ENCODE results near the genes PVALB, ELFN2 and CDC42EP1.

GRCh38 chr22:36466764-36467950 lies 14.3 kb downstream of the TXN2 start:
- PRO-cap: no peak

GRCh38 chr22:36470557-36471006 lies 10.9 kb downstream of the TXN2 start:
- PRO-cap: no peak

- PRO-cap: no peak
These were observed at the start of gene PVALB for GRCh38 chr22:36816627-36817353. PVALB (minus strand) TSS chr22:36817035.

DNA sequence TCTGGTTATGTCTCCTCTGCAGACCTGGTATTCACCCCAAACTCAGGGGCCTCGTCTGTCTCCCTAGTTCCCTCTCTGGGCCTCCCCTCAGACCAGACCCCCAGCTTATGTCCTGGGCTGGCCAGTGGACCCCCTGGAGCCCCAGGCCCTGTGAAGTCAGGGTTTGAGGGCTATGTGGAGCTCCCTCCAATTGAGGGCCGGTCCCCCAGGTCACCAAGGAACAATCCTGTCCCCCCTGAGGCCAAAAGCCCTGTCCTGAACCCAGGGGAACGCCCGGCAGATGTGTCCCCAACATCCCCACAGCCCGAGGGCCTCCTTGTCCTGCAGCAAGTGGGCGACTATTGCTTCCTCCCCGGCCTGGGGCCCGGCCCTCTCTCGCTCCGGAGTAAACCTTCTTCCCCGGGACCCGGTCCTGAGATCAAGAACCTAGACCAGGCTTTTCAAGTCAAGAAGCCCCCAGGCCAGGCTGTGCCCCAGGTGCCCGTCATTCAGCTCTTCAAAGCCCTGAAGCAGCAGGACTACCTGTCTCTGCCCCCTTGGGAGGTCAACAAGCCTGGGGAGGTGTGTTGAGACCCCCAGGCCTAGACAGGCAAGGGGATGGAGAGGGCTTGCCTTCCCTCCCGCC lies 24.6 kb downstream of the CSF2RB start:
- PRO-cap: no peak

DNA sequence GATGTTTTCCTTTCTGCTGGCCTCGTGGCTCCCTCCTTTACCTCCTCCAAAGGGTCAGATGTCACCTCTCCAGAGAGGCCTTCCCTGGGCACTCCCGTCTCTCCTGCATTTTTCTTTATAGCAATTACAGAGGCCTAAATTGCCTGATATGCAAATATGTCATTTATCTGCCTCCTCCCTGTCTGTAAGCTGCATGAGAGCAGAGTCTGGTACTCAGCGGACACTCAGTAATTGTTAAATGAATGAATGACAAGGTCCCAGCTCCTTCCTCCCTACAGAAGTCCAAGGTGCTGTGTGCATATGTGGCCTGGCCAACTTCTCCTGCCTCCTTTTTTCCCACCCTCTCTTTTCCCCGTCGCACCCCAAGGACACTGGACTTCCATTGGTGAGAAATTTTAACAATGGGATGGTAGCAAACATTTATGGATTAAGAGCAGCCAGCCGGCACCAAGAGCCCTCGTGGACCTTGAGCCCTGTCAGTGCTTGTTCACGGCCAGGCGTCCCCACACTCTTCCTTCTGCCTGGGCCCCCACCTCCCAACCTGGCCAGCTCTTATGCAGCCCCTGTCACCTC lies 1.7 kb downstream of the TMPRSS6 start:
- PRO-cap: no peak

- PRO-cap: no peak
These were observed 17.5 kb downstream of the C1QTNF6 start for GRCh38 chr22:37170588-37170899.

GRCh38 chr22:37196528-37197503 lies 8.8 kb upstream of the C1QTNF6 start:
- PRO-cap: unidirectional peak, plus-strand start at chr22:37197319

DNA sequence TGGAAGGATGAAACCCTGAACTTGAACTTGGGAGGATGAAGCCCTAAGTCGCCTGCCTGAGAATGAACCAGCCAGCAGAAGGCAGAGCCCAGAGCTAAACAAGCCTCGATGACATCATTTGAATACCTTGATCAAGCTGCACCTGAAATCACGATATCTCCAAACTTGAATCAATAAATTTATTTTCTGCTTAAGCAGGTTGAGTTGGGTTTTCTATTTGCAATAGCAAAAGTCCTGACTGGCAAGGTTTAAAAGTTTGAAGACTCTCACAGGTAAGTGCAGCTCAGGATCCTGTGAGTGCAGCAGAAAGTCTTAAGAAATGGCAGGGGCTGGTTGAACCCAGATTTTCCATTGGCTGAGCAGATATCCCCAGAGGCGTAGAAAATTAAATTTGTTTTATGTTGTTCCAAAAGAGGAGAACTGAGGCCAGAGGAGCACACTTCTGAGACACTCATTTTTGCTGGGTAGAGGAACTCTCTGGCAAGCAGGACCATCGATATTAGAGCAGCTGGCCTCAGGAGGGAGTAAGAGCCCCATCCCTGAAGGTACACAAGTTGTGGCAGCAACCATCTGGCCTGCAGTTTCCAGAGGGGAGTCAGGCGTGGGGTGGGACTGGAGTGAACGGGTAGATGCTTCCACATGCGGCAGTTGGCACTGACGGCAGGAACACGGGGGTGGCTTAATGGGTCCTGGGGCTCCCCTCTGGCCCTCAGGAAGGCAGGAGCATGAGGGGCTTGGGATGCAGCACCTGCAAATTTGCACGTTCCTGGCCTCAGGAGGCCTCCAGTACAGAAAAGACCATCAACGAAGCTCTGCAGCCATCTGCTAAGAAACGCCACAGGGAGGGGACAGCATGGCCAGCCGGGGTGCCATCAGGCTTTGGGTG lies 13.1 kb upstream of the SSTR3 start:
- PRO-cap: no peak

DNA sequence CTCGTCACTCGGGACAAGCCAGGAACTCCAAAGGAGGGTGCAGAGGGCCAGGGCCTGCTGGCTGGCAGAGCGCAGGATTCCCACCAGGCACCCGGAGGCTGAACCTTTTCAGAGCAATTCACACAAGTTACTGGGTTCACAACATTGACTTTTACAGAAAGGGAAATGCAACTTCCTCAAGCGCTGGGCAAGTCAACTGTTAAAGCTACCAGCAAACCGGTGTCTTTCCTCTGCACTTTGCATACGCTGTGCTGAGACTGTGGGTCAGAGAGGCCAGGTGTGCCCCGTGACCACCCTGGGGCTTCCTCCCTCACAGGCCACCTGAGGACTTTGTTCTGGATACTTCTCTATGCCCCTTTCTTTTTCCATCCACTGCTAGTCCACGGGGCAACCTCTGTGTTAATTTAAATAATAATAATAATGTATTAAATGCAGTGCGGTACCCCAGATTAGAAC lies 1.3 kb upstream of the RAC2 start:
- PRO-cap: no peak

DNA sequence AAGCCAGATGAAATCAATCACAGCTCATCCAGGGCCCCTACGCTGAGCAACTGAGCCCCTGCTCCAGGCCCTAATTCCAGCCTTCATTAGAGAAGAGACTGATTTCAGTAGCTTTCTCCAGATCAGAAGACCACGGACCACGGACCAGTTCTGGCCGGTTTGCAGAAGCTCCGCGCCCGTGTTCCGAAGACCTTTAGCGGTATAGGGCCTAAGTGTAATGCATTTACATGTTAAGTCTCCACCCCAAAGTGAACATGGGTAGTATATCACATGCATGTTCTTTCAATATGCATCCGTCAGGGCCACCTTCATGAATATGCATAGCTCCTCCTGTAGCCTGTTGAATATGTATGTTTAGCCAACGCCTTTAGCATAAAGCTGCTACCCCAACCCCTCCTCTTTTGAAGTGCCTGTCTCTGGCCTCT lies 14.9 kb upstream of the RAC2 start:
- PRO-cap: no peak

- PRO-cap: no peak
These were observed 1.1 kb downstream of the CYTH4 start for GRCh38 chr22:37283312-37283897.

DNA sequence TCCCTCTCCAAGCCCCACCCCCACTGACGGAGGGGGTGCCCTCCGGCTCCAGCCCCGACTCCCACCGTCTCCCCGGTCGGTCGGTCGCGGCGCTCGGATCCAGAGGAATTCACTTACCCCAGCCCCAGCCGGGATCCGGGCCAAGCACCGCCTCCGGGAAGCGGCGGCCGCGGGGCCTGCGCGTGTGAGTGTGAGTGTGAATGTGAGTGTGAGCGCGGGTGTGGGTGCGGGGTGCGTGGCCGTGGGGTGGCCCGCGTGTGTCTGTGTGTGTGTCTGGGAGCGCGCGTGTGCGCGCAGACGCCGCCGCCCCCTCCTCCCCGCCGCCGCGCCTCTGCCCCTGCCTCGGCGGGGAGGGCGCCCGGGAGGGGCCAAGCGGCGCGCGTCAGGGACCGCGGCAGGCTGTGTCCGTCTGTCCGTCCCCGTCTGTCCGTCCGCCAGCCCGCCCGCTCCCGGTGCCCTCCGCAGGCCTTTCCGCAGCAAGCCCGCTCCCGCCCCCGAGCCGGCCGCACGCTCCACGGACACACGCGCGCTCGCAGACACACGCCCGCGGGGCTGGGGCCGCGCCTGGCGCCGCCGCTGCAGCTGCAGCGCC lies at the start of gene ELFN2:
Gene ELFN2 (minus strand): TSS at position 299 of the 592 bp plus-strand sequence.
- PRO-cap: no peak

DNA sequence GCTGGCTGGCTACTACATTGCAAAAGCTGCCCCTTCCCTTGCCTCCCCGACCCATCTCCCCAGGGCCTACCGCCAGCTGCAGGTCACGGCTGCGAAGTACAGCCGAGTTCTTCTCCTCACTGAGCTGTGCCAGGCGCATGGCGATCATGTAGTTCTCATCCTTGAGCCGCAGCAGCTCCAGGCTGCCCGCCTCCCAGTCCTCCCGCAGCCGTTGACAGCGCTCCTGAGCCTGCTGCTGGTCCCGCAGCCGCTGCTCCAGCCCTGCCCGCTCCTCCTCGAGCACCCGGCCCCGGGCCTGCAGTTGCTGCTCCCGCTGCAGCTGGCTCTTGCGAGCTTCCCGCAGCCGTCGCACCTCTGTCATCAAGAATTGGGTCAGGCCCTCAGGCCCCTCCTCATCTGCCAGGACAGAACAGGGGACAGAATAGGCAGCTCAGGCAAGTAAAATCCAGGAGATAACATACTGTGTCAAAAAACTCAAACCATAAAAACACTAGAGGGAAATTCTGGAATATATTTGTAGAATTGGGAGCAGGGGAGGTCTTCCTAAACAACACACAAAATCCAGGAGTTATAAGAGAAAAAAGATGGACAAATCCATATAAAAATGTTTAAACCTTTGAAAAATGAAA lies 3.2 kb downstream of the CARD10 start:
- PRO-cap: no peak

DNA sequence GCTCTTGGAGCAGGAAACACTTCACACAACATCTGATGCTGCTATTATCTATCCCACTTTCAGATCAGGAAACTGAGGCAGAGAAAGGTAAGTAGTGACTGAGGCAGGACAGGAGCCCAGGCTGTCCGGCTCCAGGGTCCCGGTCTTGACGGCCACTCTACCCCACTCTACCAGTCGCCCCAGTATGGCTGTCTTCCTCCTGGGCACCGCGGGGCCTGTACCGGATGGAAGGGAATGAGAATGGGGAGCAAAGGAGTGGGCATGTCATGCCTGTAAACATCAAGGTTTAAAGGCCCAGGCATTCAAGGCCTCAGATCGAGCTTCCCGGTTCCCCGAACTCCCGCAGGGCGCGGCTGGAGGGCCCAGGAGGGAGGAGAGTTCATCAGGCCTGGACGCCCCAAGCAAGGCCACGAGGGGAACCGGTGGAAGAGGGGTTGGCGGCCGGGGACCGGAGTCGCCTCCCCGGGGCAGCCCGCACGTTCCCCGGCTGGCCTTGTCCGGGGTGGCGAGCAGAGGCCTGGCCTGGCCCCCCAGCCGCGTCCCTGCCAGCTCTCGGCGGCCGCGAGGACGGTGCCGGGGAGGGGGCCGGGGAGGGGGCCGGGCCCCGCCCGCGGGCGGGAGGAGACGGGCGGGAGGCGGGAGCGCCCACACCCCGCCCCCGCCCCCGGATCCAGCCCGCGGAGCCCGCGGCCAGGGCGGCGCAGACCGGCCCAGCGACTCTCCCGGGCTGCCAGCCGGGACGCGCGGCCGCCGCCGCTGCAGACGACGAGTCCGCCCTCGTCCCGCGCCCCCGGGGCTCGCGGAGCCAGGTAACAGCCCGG lies at the start of gene CDC42EP1:
Gene CDC42EP1 (plus strand): TSS at position 701 of the 821 bp plus-strand sequence.
- PRO-cap: bidirectional peak, plus-strand start at position 429 of the sequence, minus-strand start at position 339 of the sequence; bidirectional peak, plus-strand start at position 725 of the sequence, minus-strand start at position 544 of the sequence

- PRO-cap: bidirectional peak, plus-strand start at chr22:37599403, minus-strand start at chr22:37599245
These were observed 9.5 kb upstream of the GGA1 start for GRCh38 chr22:37598987-37599597.

DNA sequence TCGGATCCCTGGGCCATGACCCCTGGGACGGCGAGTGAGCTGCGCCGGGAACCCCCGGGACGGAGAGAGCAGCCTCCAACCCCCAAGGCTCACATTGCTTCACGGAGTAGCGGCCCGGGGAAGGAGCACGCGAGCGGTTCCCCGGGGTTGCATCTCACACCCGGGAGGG lies 371 bp downstream of the GGA1 start:
- PRO-cap: no peak

DNA sequence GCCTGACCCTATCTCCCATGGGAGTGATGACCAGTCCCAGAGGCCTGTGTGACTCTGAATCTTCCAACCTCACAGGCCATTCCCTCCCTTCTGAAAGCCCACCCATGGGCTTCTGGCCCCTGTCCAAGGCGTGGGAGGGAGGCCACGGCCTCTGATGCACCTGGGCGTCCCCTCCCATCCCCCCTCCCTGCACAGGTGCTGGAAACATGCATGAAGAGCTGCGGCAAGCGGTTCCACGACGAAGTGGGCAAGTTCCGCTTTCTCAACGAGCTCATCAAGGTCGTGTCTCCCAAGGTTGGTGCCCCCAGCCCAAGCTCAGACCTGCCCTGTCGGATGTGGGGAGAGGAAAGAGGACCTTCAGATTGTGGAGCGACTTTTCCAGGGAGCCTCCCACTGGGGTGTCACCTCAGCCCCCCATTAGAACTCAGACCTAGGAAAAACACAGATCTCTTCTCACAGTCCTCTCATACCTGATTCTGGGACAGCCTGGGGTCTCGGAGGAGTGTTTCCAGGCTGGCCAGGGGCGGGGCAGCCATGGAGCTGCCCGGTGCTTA lies 9.7 kb downstream of the GGA1 start:
- PRO-cap: no peak

- PRO-cap: no peak
These were observed 14.7 kb upstream of the SH3BP1 start for GRCh38 chr22:37624610-37625390.

- PRO-cap: no peak
These were observed 13.4 kb upstream of the SH3BP1 start for GRCh38 chr22:37625781-37626822.

- PRO-cap: no peak
These were observed 6.9 kb upstream of the SH3BP1 start for GRCh38 chr22:37632348-37633098.